ENCODE measurements around the gene DNAJC5G.

- RAMPAGE, long total RNA = no peak
- RRBS, 2 experiments = no CpG with 5 or more reads among the region's 5 CpGs
CAGE:
- cytosol, long polyA minus RNA = no peak
- cytosol, long polyA plus RNA = no peak
- long polyA plus RNA = no peak
- nucleolus, long total RNA = no peak
- nucleus, long polyA plus RNA = no peak
- nucleus, long total RNA = no peak
These were observed 46.2 kb downstream of the RAB10 start for GRCh38 chr2:26079767-26080761.

DNA sequence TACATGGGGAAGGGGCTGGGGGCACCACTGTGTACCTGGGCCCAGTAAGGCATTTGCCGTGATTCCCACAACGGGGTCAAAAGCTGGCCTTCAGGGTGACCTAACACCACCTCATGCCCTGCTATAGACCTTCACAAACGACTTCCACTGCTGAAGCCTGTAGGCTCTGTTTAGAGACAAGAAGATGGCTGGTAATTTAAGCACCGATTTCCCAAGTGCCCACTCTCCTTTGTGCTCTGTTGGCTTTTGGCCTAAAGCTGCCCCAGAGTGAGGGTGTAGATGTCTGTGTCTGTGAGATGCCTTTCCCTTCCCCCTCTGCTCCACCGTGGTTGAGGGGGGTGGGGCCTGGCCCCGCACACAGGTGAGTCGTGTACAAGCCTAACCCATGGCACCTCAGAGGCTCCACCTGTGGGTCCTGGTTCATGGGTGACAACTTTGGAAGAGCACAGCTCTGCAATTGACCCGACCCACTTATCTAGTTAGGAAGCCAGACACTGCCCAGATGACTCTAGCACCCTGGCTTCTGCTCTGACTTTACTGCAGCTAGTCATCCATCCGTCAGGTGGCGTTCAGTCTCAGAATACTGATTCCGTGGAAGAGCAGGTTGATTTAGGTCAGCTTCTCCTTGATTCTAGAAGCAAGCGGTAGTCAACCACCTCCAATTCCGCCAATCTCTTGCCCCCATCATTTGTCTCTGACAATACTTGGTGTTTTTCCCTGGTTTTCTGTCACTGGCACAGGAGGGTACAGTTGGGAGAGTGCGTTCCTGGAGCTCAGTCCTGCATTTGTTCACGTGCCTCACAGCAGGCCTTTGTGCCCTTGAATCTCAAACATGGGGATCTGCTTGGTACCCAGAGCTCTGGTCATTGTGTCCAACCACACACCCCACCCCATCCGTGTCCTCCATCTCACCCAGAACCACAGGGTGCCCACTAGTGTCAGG, 15.9 kb downstream of the GAREM2 start:
- RAMPAGE, long total RNA = no peak
- RRBS, 2 experiments = no CpG with 5 or more reads among the region's 16 CpGs
CAGE:
- cytosol, long polyA minus RNA = no peak
- cytosol, long polyA plus RNA = no peak
- long polyA plus RNA = no peak
- nucleolus, long total RNA = no peak
- nucleus, long polyA plus RNA = no peak
- nucleus, long total RNA = no peak

- RAMPAGE, long total RNA = no peak
- RRBS, 2 experiments = no CpG with 5 or more reads among the region's 9 CpGs
CAGE:
- cytosol, long polyA minus RNA = no peak
- cytosol, long polyA plus RNA = no peak
- long polyA plus RNA = no peak
- nucleolus, long total RNA = no peak
- nucleus, long polyA plus RNA = no peak
- nucleus, long total RNA = no peak
These were observed 18.9 kb downstream of the GAREM2 start for GRCh38 chr2:26191686-26192256.

- RAMPAGE, long total RNA = no peak
CAGE:
- cytosol, long polyA minus RNA = no peak
- cytosol, long polyA plus RNA = no peak
- long polyA plus RNA = no peak
- nucleolus, long total RNA = no peak
- nucleus, long polyA plus RNA = no peak
- nucleus, long total RNA = no peak
These were observed 12.3 kb downstream of the HADHA start for GRCh38 chr2:26232120-26232449.

GRCh38 chr2:26246675-26247333, 2.1 kb downstream of the HADHB start:
- RAMPAGE, long total RNA = no peak
- RRBS, 2 experiments = no CpG with 5 or more reads among the region's 11 CpGs
CAGE:
- cytosol, long polyA minus RNA = no peak
- cytosol, long polyA plus RNA = no peak
- long polyA plus RNA = no peak
- nucleolus, long total RNA = no peak
- nucleus, long polyA plus RNA = no peak
- nucleus, long total RNA = no peak

- RAMPAGE, long total RNA = no peak
- RRBS, 2 experiments = no CpG with 5 or more reads among the region's 24 CpGs
CAGE:
- cytosol, long polyA minus RNA = no peak
- cytosol, long polyA plus RNA = no peak
- long polyA plus RNA = no peak
- nucleolus, long total RNA = no peak
- nucleus, long polyA plus RNA = no peak
- nucleus, long total RNA = no peak
These were observed 47.0 kb upstream of the SELENOI start for GRCh38 chr2:26298835-26299365.

GRCh38 chr2:26463518-26463987, 61.8 kb downstream of the DRC1 start:
- RAMPAGE, long total RNA = no peak
- RRBS, 2 experiments = no CpG with 5 or more reads among the region's 6 CpGs
CAGE:
- cytosol, long polyA minus RNA = no peak
- cytosol, long polyA plus RNA = no peak
- long polyA plus RNA = no peak
- nucleolus, long total RNA = no peak
- nucleus, long polyA plus RNA = no peak
- nucleus, long total RNA = no peak

- RAMPAGE, long total RNA = no peak
- RRBS, 2 experiments = no CpG with 5 or more reads among the region's 14 CpGs
CAGE:
- cytosol, long polyA minus RNA = no peak
- cytosol, long polyA plus RNA = no peak
- long polyA plus RNA = no peak
- nucleolus, long total RNA = no peak
- nucleus, long polyA plus RNA = no peak
- nucleus, long total RNA = no peak
These were observed 11.2 kb upstream of the CIB4 start for GRCh38 chr2:26652108-26653064.

DNA sequence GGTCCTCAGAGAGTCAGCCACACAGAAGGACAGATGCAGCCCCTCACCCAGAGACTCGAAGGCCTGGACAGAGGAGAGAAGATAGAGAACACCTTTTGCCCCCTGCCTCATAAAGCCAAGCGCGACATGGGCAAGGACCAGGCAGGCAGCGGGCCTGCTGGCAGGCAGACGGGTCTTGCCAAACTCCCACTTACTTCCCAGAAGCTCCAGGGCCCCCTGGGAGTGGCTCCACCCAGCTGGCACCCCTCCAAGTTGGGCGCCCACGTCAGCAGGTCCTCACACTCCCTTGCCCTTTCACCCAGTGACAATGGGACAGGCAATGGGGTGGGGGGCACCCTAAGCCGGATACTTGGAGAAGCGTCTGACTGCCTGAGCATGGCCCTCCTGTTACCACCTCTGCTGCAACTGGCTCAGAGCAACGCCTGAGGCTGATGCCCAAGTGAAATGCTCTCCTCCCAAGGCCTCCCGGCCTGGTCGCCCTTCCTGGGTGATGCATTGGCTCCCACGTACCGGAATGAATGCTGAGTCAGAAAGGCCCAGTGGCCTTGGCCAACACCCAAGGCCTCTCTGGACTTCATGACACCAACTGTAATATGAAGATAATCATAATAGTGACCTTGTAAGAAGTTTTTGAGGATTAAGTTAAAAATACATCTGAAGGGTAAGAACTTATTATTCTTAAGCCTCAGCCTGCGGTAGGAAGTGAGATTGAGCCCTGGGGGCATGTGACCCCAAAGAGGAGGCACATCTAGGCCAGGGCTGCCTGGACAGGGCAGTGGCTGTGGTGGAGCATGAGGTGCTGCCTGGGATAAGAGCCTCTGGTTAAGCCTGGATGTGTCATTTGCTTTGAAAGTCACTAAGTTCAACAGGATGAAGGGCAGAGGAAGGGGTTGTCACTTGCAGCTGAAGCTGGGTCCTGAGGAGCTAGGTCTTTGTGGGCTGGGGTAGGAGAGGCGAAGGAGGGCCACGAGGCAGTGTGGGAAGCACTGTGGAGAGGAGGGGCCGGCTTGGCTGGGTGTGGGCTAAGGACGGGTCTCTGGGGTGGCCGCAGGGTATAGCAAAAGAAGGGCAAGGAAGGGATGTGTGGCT, 31.7 kb downstream of the KCNK3 start:
- RAMPAGE, long total RNA = no peak
- RRBS, 2 experiments = no CpG with 5 or more reads among the region's 20 CpGs
CAGE:
- cytosol, long polyA minus RNA = no peak
- cytosol, long polyA plus RNA = no peak
- long polyA plus RNA = no peak
- nucleolus, long total RNA = no peak
- nucleus, long polyA plus RNA = no peak
- nucleus, long total RNA = no peak

DNA sequence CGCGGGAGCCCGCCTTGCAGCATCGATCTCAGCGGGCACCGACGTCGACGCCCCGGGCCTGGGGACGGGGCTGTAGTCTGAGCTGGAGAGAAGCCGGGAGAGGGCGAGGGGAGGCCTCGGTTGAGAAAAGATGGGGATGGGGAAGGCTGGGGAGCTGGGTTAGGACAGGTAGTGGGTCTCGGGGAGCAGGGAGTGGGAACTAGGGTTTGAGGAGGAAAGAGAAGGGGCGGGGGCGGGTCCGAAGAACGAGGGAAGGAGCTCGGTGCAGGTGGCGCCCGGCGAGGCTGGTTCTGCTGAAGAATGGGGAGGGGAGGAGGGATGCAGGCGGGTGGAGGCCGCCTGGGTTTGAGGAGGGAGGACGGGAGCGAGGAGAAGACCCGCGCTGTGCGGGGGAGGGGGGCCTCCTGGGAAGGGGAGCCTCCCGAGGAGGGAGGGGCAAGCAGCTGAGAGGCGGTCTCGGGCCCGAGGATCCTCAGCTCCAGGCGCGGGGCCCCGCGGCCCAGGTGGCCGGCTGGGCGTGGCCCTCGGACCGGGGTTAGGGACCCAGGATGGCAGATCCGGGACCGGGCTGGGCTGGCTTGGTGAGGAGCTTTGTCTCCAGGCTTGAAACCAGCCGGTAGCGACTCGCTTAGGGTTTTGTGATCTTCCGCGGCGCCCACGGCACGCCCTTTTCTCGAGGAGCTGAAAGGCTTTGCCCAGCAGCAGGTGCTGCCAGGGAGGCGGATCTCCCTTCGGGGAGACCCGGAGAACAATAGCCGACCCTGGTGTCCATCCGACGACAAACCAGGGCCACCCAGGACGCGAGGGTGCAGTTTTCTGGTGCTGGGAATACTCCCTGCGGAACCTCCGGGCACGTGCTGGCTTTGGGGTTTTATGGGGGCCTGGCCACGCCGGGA, 1.2 kb downstream of the DPYSL5 start:
- RAMPAGE, long total RNA = no peak
- RRBS, 2 experiments = 8 to 13% methylated on average over 16 to 22 of the region's 66 CpGs
CAGE:
- cytosol, long polyA minus RNA = no peak
- cytosol, long polyA plus RNA = no peak
- long polyA plus RNA = no peak
- nucleolus, long total RNA = no peak
- nucleus, long polyA plus RNA = no peak
- nucleus, long total RNA = no peak

GRCh38 chr2:26980984-26981442, 10.6 kb downstream of the MAPRE3 start:
- RAMPAGE, long total RNA = no peak
- RRBS, 2 experiments = no CpG with 5 or more reads among the region's 4 CpGs
CAGE:
- cytosol, long polyA minus RNA = no peak
- cytosol, long polyA plus RNA = no peak
- long polyA plus RNA = no peak
- nucleolus, long total RNA = no peak
- nucleus, long polyA plus RNA = no peak
- nucleus, long total RNA = no peak

- RAMPAGE, long total RNA = no peak
- RRBS, 2 experiments = 94 to 100% methylated on average over 1 to 3 of the region's 26 CpGs
CAGE:
- cytosol, long polyA minus RNA = no peak
- cytosol, long polyA plus RNA = no peak
- long polyA plus RNA = no peak
- nucleolus, long total RNA = no peak
- nucleus, long polyA plus RNA = no peak
- nucleus, long total RNA = no peak
These were observed 3.9 kb upstream of the KHK start for GRCh38 chr2:27082564-27083094.

DNA sequence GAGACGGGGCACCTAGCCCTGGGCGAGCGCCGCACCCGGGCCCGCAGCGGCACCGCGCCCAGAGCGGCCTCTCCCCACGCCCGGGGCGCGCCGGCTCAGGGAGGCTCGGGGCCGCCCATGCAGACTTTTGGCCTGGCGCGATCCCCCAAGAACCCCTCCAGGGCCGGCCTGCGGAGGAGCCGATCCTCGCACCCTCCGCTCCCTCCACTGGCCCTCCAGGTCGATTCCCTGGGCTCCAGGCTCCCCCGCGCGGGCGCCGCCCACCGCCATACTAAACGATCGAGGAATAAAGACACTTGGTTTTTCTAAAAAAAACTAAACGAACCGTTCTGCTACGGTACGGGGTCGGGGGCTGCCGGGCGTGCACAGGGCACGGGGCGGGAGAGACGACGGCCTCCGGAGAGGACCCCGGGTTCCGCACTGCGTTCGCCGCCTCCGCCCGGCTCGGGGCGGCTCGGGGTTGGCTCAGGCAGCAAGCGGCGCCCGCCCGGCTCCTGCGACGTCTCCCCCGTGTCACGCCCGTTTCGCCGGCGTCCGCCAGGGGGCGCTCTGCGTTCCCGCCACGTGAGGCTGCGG, 395 bp upstream of the KHK start:
- RAMPAGE, long total RNA = no peak
- RRBS, 2 experiments = under 1 to 3% methylated on average over 42 to 43 of the region's 73 CpGs
CAGE:
- cytosol, long polyA minus RNA = no peak
- cytosol, long polyA plus RNA = no peak
- long polyA plus RNA = no peak
- nucleolus, long total RNA = no peak
- nucleus, long polyA plus RNA = no peak
- nucleus, long total RNA = no peak

DNA sequence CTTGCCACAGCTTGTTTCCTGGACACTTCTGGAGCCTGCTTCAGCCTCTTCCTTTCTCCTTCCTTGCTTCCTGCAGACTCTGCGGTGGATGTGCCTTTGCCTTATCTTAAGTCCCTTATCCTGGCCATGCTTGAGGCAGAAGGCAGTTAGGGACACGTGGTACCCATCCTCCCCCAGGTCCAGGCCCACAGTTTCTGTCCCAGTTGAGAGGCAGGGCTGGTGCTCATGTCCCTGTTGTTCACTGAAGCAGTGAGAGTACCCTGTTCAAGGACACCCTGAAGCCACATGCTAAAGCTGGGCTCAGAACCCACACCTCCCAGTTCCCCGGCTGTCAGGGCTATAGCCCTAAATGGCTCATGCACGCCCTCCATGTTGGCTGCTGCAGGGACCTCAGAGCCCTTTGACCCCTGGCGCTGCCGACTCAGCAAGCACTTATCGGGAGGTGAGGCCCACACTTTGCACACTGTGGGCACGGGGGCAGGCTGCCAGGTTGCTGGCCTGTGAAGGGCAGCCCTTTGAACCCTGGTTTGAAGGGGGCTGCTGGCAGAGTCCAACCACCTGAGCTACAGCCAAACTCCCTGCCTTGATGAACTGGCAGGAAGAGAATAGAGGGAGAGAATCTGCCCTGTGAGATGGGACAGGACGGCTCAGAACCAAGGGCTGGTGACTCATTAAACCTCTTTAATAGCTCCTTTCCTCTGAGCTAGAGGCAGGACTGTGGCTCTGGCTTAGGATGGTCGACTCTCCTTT, 6.3 kb downstream of the KHK start:
- RAMPAGE, long total RNA = no peak
- RRBS, 2 experiments = no CpG with 5 or more reads among the region's 10 CpGs
CAGE:
- cytosol, long polyA minus RNA = no peak
- cytosol, long polyA plus RNA = no peak
- long polyA plus RNA = no peak
- nucleolus, long total RNA = no peak
- nucleus, long polyA plus RNA = no peak
- nucleus, long total RNA = no peak

DNA sequence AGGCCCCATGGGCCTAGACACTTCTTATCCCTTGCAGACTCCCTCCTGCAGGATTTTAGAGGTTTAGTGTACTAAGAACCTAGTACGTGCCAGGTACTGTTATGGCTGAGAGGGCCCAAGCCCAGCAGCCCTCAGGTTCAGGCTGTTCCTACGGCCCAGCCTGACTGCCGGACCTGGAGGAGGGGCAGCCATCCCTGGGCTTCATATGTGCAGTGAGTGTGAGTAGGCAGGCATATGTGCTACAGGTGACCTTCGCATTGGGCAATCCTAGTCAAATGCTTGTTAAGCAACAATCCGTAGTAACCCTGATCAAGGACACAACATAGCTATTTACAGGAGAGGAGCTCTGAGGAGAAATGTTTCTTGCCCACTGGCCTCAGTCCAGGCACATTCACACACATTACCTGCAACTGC, 9.0 kb downstream of the KHK start:
- RAMPAGE, long total RNA = no peak
- RRBS, 2 experiments = no CpG with 5 or more reads among the region's 5 CpGs
CAGE:
- cytosol, long polyA minus RNA = no peak
- cytosol, long polyA plus RNA = no peak
- long polyA plus RNA = no peak
- nucleolus, long total RNA = no peak
- nucleus, long polyA plus RNA = no peak
- nucleus, long total RNA = no peak

DNA sequence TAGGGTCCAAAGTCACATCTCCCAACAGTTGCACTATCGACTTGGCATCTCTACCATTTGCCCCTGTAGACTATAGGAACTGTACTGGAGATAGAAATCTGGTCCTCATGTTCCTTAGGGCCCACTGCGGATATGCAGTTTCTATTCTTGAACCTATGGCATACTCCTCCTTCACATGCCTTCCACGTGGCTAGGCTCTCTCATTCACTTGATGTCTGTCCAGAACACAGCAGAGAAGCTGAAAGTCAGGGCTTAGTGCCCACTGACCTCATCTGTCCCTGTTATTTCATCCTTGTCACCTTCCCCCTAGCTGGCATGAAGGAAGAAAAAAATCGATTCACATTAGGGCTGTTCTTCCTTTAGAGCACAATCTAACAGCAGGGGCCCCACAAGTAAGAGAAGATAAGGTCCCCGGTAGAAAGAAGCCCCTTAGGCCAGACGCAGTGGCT, 2.8 kb downstream of the ABHD1 start:
- RAMPAGE, long total RNA = no peak
- RRBS, 2 experiments = no CpG with 5 or more reads among the region's 6 CpGs
CAGE:
- cytosol, long polyA minus RNA = no peak
- cytosol, long polyA plus RNA = no peak
- long polyA plus RNA = no peak
- nucleolus, long total RNA = no peak
- nucleus, long polyA plus RNA = no peak
- nucleus, long total RNA = no peak

GRCh38 chr2:27154689-27154988, 5.8 kb downstream of the TCF23 start:
- RAMPAGE, long total RNA = no peak
- RRBS, 2 experiments = no CpG with 5 or more reads among the region's 2 CpGs
CAGE:
- cytosol, long polyA minus RNA = no peak
- cytosol, long polyA plus RNA = no peak
- long polyA plus RNA = no peak
- nucleolus, long total RNA = no peak
- nucleus, long polyA plus RNA = no peak
- nucleus, long total RNA = no peak

DNA sequence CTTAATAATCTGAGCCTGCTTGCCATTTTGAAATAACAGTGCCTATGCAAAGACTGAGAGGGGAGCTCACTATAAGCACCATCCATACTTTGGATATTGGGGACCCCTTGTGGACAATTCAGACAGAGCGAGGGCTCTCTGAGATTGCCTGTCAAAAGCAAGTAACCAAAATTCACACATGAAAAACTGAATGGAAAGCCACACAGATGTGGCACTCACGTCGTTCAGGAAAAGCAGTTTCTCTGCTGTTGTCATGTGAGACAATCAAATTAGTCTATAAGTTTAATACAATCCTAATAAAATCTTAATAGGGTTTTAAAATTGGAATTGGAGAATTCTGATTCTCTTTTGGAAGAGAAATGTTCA, 20.2 kb upstream of the ATRAID start:
- RAMPAGE, long total RNA = no peak
- RRBS, 2 experiments = no CpG with 5 or more reads among the region's 3 CpGs
CAGE:
- cytosol, long polyA minus RNA = no peak
- cytosol, long polyA plus RNA = no peak
- long polyA plus RNA = no peak
- nucleolus, long total RNA = no peak
- nucleus, long polyA plus RNA = no peak
- nucleus, long total RNA = no peak

DNA sequence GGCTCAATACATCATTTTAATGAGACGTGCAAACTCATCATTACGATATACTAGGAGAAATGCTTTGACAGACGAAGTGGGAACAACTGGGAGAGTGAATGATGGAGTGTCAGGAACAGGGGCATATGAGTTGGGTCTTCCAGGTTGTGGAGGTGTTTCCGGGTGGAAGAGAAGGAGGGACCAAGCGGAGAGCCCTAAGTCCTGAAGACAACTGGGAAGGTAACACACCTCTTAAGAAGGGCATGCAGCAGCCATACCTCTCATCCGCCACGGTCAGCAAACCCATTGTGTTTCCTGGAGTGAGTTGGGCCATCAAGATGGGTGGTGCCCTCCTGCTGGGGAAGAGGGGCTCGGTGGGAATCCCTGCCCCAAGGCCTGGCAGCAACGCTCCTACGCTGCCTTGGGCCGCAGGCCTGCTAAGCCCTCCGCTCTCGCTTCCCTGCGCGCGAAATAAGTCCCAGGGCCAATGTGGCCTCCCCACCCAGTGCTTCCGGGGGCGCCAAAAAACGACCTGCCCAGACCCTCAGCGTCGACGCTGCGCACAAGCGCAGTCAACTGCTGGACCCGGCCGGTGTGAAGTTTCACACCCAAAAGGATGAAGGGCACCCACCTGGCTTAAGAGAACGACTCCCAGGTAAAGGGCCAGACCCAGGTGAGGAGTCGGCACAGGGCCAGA, at the start of gene DNAJC5G:
DNAJC5G (plus strand) TSS at position 514 of the 676 bp plus-strand sequence.
- RAMPAGE, long total RNA = no peak
- RRBS, 2 experiments = 56 to 62% methylated on average over 7 of the region's 28 CpGs
CAGE:
- cytosol, long polyA minus RNA = no peak
- cytosol, long polyA plus RNA = no peak
- long polyA plus RNA = no peak
- nucleolus, long total RNA = no peak
- nucleus, long polyA plus RNA = no peak
- nucleus, long total RNA = no peak

- RAMPAGE, long total RNA = no peak
- RRBS, 2 experiments = no CpG with 5 or more reads among the region's 4 CpGs
CAGE:
- cytosol, long polyA minus RNA = no peak
- cytosol, long polyA plus RNA = no peak
- long polyA plus RNA = no peak
- nucleolus, long total RNA = no peak
- nucleus, long polyA plus RNA = no peak
- nucleus, long total RNA = no peak
These were observed 9.7 kb downstream of the TRIM54 start for GRCh38 chr2:27291911-27292308.

All from GM12878 (cell line).